Neural progenitor cell (in vitro differentiated cells): ENCODE measurements around a stretch of chr6.

DNA sequence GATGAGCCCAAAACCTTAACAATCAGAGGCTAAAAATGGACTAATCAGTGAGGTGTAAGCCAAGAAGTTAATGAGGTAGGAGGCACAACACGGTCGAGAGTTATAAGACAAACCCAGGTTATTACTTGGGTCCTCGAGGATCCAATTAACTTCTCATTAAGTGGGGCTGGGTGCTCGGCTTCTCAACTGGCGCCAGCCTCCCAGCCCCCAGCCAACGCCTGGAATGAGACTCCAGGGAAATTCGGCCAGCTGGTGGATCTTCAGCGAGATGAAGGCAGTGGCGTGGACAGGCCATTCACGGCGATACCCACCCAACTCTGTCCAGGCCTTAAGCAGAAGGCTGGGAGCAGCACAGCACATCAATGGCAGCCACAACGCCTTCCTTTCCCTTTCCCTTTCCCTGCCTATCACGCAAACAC is 929 bp downstream of the METTL24 start:
- RAMPAGE, long total RNA = no peak

DNA sequence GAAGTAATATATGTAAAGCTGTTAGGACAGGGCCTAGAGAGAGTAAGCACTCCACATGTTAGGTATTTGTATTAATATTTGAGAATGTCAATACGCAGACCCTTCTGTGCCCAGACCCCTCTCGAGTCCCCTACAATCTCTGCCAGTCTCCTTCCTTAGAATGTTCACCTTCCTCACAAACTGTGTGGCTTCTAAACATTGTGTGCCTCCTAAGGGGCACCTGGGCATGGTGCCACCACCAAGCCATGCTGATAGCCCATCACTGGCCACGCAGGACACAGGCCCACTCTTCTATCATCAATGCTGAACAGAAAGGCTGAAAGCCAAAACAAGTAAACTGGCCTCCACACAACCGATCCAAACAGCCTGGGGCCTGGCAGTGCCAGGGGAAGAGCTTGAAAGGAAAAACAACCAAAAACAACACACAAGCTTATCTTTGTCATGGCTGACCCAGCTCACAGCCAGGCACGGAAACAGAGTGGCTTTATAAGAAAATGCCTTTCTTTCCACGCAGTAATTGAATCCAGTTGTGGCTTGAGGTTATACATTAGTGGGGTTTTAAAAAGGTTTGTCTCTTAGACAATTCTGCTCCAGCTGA is 65.2 kb upstream of the SLC22A16 start:
- RAMPAGE, long total RNA = no peak

GRCh38 chr6:110734535-110734991 is 80.7 kb downstream of the CDK19 start:
- RAMPAGE, long total RNA = no peak

DNA sequence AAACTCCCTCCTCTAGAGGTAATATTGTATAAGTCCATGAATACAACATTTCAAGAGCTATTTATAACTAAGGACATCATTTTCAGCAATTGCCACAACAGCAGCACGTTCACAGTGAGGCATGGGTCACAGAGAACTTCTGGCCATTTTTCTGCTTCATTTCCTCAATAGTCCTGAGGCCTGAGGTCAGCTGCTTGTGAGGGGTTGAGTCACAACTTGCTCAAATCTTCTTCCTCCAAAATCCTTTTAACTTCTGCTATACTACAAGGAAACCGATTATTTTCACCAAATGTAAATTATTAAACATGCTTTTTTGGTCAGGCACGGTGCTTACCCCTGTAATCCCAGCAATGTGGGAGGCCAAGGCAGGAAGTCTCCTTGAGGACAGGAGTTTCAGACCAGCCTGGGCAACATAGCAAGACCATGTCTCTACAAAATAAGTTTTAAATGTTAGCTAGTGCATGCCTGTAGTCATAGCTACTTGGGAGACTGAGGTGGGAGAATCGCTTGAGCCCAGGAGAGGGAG is 11.2 kb upstream of the SLC16A10 start:
- RAMPAGE, long total RNA = no peak

DNA sequence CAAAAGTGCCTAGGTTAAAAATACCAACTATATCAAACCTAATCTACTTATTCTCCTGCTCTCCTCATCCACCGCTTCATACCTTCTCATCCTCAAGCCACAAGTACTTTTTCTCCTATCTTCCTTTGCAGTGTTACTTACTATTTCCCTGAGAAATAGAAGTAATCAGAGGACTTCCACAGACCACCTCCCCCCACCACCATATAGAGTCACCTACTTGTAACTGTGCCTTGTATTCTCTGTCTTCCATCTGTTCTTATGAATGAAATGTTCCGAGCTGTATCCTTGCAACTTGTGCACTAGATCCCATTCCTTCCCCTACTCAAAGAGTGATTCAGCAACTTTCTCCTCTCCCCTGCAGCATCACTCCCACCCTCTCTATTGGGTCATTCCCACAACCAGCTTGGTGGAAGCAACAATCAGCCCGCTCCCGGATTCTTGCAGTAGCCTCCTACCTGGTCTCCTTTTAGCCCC is 34.8 kb upstream of the REV3L start:
- RAMPAGE, long total RNA = no peak

GRCh38 chr6:111566767-111567769 is 38.6 kb downstream of the TRAF3IP2 start:
- RAMPAGE, long total RNA = no peak

- RAMPAGE, long total RNA = no peak
Observed at GRCh38 chr6:111591099-111592186, 14.2 kb downstream of the TRAF3IP2 start.

- RAMPAGE, long total RNA = no peak
Observed at GRCh38 chr6:111657091-111657641, 51.5 kb upstream of the TRAF3IP2 start.

DNA sequence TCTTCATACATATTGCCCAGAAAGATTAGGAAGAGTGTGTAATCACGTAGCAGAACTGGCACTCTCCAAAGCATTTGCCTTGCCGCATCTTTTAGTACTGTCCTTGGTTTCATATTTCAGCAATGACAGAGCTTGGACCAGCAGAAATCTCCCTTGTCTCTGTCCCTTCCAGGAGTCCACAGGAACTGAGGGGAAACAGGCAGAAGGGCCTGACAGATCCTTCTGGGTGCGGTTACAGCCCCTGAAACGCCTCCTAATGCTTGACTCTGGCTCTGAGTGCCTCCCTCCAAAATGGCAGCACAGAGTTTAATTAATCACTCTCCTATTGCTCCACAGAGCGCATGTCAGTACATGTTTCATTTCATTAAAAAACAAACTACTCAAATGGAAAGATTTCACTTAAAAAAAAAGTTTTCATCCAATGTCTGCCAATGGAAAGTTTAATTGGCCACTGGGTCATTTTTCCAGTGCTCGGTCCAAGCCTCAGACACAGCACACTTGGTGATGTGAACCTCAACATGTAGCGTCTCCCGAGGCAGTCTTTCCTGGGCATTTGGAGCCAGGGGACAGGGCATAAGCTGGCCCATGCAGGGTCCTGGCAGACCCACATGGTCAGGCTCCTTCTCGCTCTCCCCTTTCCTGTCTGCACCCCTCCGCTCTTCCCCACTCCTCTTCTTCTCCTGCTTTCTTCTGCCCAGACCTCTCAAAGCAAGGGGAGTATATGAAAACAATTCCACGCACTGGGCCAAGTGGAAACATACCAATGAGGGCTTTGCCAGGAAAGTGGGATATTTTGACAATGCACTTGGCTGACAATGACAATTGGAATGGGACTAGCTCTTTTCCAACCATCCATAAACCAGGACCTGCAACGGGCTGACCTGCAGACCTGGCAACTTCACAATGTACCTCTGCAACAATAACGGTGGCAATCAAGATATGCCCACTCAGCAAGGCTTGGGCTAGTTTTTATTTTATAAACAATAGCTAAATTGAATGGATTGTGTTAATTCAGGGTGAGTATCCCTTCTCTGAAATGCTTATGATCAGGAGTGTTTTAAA is 58.7 kb upstream of the TRAF3IP2 start:
- RAMPAGE, long total RNA = no peak

- RAMPAGE, long total RNA = no peak
Observed at GRCh38 chr6:111676313-111676759, 70.7 kb upstream of the TRAF3IP2 start.

DNA sequence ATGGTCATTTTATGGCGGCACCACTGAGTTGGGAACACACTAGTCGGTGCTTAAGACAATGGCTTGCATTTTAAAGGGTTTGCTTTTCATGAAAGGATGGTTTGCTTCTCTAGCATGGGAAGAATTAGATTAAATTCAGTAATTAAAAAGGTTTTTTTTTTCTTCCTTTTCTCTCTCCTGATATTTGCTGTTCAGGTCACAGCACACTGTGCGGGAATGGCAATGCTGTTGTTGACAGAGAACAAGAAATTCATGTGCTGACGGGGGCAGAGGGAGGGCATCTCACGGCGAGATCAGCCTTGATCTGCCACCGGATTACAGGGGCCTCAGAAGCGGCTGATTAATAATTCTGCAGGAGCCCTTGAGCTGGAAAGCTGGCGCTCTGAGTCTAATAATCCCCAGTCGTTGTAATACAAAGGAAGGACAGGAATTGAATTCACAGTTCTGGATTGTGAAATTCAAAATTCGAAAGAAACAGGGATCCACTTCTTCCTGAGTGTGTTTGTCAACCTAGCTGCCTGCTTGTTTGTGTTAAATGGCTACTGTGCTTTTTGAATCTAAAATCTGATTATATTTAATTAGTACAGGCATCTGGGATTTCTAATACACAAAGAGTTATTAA is 80.9 kb upstream of the TRAF3IP2 start:
- RAMPAGE, long total RNA = no peak

GRCh38 chr6:111687637-111688223 is 82.1 kb upstream of the TRAF3IP2 start:
- RAMPAGE, long total RNA = no peak

GRCh38 chr6:111693797-111693996 is 88.0 kb upstream of the TRAF3IP2 start:
- RAMPAGE, long total RNA = no peak

- RAMPAGE, long total RNA = no peak
Observed at GRCh38 chr6:111698174-111698387, 92.4 kb upstream of the TRAF3IP2 start.

DNA sequence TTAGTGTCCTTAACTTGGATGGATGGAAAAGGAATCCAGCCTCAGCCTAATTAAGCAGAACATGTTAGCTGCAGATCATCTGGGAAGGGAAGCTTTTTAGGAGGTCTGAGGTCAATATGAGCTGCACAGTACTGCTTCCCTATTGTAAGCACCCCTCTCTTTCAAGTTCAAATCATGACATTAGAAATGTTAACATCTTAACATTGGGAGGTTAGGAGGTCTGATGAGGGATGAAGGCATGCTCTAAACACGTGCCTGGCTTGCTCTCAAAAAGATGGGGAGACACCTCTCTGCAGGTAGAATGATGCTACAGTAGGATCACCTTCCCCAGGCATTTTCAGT is 102.6 kb upstream of the TRAF3IP2 start:
- RAMPAGE, long total RNA = no peak

- RAMPAGE, long total RNA = no peak
Observed at GRCh38 chr6:111713021-111713947, 107.6 kb upstream of the TRAF3IP2 start.

DNA sequence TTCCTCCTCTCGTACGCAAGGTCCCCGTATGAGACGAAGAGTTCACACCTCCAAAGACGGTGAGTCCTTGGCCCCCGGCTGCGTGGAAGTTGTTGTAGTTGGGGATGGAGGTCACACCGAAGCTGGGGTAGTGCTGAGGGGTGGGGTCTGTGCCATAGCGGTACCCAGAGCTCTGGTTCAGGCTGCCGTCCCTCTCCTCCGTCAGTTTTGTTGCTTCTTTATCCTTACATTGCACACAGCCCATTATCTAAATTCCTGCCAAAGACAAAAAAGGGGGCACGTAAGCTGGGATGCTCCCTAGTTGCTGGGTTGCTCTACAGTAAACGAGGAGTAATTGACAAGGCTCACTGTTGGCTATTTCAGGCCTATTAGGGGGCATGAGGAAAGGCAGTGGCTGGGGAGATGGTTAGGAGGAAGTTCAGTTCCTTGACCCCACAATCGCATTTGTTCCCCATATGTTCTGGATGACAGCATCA is 114.2 kb upstream of the TRAF3IP2 start:
- RAMPAGE, long total RNA = no peak

DNA sequence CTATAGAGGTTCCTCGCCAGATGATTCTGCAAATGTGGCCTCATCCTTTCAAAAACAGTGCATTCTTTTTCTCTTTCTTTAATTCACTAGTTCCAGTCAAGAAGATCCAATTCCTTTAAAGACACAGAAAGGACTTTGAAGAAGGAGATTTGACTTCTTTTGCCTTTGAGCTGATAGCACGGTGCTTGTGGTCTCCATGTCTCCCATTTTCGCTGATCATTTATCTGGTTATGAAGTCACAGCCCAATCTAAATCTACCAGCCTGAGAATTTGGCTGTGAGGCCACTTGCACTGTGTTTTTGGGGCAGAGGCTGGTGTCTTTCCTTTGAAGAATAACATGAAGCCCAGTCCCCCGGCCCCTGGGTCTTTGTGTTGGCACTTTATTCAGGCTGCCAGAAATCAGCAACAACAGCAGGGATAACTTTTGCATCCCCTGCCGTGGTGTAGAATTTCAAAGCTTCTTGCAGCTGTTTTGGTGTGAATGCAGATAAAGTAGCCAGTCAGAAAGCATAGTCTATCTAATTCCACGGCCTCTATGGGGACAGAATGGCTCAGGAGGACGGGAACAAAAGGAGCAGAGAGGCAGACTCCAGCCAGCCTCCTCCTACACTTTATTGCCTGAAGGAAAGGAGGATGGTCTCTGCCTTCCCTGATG is 125.6 kb upstream of the TRAF3IP2 start:
- RAMPAGE, long total RNA = no peak

DNA sequence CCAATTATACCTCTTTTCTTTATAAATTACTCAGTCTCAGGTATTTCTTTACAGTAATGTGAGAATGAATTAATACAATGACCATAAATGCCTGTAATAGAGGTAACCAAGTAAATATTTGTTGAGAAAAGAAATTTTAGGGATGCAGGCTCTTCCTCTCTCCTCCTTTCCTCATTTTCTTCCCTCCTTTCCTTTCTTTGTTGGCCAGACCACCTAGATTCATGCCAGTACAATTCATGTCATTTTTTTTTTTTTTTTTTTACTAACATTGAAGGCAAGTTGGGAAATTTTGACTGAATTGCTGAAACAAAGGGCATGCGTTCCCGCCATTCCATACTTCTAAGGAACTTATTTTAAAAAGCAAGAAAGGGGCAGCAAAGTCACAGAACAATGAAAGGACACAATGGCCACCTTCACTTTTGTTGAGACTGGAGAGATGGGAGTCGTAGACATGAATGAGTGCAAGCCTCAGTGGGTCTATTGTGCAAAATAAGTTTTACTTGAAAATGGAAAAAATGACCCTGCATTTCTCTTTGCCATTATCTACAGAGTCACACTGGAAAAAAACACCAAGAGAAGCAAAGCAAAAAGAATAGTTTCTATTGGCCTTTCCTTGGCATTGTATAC is 122.7 kb downstream of the FYN start:
- RAMPAGE, long total RNA = no peak

- RAMPAGE, long total RNA = no peak
Observed at GRCh38 chr6:111753536-111754233, 119.6 kb downstream of the FYN start.